Temporal lobe (tissue), 2 donors: ENCODE measurements around a stretch of chr6.

- RAMPAGE, long total RNA: no peak
These were observed 20.3 kb upstream of the UTRN start for GRCh38 chr6:144264721-144265304.

DNA sequence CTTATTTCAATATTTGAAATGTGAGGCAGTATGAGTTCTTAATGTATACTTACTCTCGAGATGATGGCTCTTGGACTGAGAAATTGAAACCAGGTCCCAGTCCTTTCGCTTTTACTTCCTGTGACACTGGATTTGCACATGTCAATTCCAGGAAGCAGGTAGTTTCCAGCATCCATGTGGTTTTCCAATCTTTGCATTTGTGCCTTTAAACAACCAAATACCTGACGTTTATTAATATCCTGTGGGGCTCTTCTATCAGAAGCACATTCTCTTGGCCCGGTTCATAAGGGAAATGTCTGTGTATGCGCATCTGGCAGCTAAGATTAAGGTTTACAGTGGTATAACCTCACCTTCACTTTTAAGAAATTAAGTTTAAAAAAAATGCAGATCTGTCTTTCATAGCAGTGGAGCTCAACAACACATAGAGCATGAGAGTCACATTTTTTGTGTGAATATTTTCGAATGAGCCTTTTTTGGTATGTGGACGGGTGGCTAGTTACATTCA lies 13.1 kb downstream of the UTRN start:
- RAMPAGE, long total RNA: no peak

- RAMPAGE, long total RNA: no peak
These were observed 17.5 kb downstream of the UTRN start for GRCh38 chr6:144302487-144303160.

DNA sequence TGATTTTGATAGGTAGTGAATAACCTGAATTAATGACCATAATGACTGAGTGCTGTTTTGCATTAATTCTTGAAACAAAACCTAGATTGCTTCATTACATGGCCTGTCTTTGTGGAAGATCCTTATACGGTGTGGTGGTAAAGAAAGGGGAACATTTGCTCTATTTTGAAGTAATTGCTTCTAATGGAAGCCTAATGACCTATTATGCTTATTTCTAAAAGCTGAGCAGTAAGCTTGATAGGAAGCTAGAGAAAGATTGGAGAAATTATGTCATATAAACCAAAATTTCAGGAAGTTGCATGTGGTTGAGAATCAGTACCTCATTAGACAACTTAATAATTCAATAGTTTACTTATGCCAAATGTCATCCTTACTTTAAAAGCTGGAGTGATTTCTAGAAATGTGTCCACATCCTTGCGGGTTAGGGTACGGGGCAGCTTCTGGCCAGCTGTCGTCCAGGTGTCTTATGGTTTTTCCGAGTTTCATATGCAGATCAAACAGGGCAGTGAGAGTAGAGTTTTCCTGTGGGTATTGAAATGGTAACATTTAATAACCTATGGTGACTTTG lies 310.8 kb downstream of the UTRN start:
- RAMPAGE, long total RNA: no peak

- RAMPAGE, long total RNA: no peak
These were observed 345.7 kb downstream of the UTRN start for GRCh38 chr6:144630827-144631187.

GRCh38 chr6:144702635-144703640 lies 417.8 kb downstream of the UTRN start:
- RAMPAGE, long total RNA: no peak

DNA sequence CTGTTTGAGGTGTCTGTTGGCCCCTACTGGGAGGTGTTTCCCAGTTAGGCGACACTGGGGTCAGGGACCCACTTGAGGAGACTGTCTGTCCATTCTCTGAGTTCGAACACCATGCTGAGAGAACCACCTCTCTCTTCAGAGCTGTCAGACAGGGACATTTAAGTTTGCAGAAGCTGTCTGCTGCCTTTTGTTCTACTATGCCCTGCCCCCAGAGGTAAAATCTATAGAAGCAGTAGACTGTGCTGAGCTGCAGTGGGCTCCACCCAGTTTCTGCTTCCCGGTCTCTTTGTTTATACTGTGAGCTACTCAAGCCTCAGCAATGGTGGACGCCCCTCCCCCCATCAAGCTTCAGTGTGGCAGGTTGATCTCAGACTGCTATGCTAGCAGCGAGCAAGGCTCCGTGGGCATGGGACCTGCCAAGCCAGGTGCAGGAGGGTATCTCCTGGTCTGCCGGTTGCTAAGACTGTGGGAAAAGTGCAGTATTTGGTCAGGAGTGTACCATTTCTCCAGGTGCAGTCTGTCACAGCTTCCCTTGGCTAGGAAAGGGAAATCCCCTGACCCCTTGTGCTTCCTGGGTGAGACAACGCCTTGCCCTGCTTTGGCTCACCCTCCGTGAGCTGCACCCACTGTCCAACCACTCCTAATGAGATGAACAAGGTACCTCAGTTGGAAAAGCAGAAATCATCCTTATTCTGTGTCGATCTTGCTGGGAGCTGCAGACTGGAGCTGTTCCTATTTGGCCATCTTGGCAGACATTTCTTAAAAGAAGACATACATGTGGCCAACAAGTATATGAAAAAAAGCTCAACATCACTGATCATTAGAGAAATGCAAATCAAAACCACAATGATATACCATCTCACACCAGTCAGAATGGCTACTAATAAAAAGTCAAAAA lies 692.2 kb downstream of the UTRN start:
- RAMPAGE, long total RNA: no peak

DNA sequence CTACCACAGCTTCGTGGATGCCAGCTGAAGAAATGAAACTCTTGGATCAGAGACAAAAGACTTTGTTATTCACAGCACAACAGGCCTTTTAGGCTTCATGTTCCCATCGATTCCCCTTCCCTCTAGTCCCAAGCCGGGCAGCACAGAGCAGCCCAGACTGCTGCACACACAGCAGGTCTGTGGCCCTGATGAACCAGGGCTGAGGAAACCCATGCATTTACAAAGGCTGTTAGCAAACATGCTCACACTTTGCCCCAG lies 468.4 kb downstream of the EPM2A start:
- RAMPAGE, long total RNA: no peak

DNA sequence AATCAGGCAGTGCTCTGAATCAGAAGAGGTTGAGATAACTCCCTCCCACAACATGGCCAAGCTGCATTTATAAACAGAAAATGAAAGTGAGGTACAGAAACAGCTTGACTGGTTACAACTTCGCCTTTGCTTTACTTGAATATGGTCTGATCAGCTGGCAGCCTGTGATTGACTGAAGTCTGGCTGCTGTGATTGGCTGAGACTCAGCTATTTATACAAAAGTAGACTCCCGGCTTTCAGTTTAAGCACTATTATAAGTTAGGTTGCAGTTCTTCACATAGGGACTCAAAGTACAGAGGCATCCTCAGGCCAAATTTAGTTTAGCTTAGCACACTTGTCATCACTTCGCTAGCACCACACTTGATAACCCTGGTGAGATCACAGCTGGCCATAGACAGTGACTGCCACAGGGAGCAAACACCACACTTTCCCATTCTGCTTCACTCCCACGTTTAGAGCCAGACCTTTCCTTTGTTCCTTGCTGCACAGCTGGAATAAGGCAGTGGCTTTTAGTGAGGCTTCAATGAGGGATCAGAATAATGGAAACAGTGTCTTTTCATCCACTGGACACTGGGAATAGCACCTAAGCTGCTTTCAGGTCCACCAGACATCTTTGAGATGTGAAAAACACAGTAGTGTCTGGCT lies 362.5 kb downstream of the EPM2A start:
- RAMPAGE, long total RNA: no peak

GRCh38 chr6:145684751-145685324 lies 50.5 kb downstream of the EPM2A start:
- RAMPAGE, long total RNA: no peak

DNA sequence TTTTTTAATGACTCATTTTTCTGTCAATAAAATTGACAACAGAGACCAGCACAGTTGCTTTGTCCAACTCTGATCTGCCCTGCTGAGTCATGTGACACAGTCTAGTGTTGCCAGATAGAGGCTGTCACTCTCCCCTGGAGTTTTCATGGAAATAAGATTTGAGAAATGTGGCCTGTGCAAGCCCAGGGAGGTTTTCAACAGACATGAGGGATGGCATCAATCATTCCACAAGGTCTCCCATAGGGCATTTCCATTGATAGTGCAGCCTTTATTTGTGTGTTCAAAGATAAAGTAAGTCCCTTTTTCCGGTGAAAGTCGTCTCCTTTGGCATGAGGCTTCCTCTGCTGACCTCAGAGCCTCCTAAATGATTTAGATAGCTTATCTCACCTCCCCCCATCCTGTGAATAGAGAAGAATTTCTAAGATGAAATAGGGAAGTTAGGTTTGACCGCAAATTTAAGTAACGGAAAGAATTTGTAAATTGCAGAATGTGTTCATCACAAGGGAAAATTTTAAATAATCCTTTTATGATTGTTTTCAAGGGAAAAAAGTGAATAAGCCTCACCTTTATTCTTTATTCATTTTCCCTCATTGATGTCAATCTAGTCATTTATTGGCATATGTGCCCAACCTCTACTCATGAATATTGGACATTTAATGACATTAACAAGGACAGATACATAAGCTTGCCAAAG lies 277.7 kb downstream of the ADGB start:
- RAMPAGE, long total RNA: no peak

- RAMPAGE, long total RNA: no peak
These were observed 288.0 kb downstream of the ADGB start for GRCh38 chr6:146886573-146887299.

GRCh38 chr6:146887300-146887640 lies 288.5 kb downstream of the ADGB start:
- RAMPAGE, long total RNA: no peak

GRCh38 chr6:147350671-147351811 lies 146.8 kb downstream of the STXBP5 start:
- RAMPAGE, long total RNA: no peak

DNA sequence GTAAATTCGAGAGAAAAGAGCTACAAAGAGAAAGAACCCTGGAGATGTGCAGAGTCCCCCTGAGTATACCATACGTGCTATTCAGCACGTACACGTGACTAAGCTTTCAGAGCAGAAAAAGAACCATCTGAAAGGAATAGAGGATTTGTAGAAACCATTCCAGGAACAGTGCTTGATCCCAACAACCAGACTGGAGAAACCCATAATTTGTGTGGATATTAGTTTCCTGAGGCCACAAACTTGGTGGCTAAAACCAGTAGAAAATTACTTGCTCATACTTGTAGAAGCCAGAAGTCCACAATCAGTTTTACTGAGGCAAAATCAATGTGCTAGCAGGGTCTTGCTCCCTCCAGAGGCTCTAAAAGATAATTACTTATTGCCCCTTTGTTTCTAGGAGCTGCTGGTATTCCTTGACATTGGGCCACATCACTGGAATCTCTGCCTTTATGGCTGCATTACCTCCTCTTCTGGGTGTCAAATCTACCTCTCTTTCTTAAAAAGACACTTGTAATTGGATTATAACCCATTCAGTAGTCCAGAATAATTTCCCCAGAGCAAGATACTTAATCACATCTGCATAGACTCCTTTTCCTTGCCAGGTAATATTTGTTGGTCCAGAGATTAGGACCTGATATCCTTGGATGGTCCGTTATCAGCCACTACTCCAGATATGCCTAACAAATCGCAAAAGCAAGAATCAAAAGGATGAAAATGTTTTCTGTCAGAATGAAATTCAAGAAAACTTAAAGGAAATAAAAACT lies 142.2 kb upstream of the SAMD5 start:
- RAMPAGE, long total RNA: no peak

DNA sequence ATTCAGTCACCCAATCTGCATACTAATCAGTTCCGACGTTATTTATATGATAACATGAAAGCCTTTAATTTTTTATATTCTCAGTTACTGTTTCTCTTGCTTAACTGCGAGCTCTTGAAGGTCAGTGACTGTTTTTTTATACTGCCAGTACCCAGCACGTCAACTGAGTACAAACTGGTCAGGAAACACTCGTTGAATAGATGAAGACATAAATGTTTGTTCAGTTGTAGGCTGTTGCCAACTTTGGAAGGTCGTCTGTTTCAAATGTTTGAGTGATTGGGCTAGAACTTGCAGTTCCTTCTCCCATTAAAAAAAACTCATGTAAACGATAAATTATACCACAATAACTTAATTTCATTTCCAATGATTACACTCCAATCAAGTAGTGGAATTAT lies 80.9 kb downstream of the SASH1 start:
- RAMPAGE, long total RNA: no peak

GRCh38 chr6:148500930-148501985 lies 158.6 kb downstream of the SASH1 start:
- RAMPAGE, long total RNA: no peak

DNA sequence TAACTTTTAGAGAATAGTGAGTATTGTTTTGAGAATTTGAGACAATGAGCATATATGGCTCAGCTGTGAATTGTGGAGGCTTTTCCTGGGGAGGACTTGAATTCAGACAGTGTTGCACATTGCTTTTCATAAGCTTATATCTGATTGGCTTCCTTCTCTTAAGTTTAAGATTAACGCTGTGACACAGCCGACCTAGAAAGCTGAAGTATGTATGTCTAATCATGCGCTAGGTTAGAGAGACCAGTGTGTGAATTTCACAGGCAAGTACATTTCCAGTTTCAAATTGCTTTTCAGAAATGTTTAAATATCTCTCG lies 166.4 kb downstream of the SASH1 start:
- RAMPAGE, long total RNA: no peak

DNA sequence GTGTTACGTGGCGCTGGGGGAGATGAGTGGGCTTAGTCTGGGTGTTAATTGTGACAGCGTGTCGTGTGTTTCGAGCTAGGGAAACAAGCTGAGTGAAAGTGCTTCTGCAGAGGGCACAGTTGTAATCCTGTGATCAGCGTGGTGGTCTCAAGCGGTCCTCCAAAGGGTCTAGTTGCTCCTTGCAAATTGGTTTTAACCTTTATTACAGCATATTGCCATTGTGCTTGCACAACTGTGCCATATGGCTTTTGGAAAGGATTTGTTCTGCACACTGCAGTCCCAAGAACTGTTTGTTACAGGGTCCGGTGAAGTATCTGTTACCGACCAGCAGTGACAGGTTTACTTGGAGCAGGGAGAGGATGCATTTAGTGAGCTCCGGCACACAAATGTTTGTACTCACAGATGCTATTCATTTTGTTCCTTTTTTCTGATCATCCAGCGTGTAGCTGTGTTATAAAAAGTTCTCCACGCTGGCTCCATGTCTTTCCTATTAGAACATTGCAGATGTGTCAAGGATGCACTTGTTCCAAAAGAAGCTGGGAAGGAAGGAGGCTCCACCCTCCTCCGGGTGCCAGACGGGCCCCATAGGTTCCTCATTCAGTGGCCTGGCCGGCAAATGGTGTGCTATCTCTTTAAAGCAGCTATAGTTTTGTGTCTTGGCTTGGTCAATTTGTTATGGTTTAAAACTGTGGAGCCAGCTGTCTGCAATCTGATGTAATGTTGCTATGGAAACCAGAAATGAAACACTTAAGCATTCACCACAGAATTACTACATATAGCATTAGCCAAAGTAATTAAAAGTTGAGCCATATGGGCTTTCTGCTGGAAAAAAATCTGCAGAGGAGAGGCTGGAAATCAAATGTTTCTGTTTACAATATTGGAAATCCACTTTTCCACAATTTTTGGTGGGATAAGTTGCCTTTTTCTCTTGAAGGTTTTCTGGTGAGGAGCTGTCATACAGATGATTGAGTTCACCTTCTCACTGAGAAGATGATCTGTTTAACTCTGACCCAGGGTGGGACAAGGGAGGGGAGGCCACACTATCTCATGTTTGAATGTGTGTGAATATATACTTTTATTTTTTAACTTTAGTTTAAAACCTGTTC lies 167.1 kb downstream of the SASH1 start:
- RAMPAGE, long total RNA: no peak

DNA sequence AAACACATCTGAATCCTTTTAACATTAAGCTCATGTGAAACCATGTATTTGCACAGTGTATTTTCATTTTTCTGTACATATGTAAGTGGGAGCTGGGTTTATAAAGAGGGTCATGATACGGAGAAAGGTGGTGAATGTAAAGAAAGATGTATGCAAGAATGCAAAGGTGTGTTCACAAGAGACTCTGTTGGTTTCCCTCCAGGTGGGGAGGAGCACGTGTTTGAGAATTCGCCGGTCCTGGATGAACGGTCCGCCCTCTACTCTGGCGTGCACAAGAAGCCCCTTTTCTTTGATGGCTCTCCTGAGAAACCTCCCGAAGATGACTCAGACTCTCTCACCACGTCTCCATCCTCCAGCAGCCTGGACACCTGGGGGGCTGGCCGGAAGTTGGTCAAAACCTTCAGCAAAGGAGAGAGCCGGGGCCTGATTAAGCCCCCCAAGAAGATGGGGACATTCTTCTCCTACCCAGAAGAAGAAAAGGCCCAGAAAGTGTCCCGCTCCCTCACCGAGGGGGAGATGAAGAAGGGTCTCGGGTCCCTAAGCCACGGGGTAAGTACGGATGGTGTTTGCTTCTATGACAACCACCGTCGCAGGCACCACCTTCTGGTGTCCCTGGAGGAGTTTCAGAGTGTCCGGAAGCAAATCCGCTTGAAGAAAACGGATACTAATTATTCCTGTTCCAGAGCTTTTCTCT lies 176.9 kb downstream of the SASH1 start:
- RAMPAGE, long total RNA: no peak